Mammary epithelial cell (primary cell): ENCODE data around the gene DOCK2.

- CAGE, long polyA plus RNA, result no peak
- RRBS, result no CpG with 5 or more reads among the region's 20 CpGs
Measured at GRCh38 chr5:168262730-168263453, 28.6 kb upstream of the WWC1 start.

GRCh38 chr5:168269051-168269947 lies 22.1 kb upstream of the WWC1 start:
- CAGE, long polyA plus RNA, result no peak
- RRBS, result 1% methylated on average over 9 of the region's 28 CpGs

- CAGE, long polyA plus RNA, result no peak
- RRBS, result no CpG with 5 or more reads among the region's 5 CpGs
Measured at GRCh38 chr5:168293784-168294284, 2.4 kb downstream of the WWC1 start.

DNA sequence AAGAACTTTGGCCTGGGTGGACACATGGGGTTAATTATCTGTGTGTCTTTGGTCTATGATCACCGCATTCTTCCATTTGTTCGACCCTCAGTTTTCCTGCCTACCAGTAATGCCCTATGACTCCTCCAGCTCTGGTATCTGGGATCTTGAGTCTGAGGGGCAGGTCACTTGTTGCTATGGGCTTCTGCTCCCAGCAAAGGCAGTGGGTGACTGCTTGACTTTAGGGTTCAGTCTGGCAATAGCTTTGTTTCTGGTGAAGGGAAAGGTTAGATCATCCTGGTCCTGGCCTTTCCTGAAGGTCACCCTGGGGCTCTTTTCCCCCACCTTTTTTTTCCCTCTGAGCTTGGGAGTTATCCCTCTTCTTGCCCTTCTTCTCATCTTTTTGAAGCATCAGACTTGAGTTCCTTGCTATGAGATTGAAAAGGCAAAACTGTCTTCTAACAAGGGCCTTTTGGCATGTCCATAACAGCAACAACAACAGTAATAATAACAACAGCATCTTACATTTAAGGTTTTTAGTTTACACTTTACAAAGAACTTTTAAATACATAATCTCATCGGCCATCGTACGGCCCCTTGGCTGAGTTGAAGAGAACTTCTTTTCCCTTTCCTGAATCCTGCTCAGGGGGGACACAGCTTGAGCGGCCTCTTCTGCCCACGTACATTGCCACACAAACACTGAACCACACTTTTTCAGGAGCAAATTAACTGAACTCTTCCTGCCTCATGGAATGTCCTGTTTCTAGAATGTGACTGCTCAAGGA lies 83.1 kb upstream of the PANK3 start:
- CAGE, long polyA plus RNA, result no peak
- RRBS, result no CpG with 5 or more reads among the region's 7 CpGs

DNA sequence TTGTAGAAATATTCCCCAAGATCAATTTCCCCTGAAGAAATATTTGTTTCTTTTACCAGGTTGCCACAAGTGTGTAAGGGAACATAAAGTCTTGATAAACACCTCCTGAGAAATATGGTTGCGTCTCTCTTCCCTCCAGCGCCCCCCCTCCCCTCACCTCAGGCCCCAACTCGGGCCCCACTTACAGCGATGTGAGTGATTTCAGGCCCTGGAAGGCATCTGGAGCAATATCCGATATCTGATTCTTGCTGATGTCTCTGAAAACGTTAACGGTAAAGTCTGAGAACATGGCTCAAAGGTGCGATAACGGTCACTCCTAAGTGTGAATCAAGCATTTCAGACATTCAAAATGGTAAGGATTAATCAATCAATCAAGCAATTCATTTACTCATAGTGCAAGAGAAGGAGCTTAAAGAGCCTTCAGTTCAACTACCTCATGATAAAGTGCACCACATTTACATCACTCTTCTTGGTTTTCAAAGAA lies 210.2 kb upstream of the PANK3 start:
- CAGE, long polyA plus RNA, result no peak
- RRBS, result no CpG with 5 or more reads among the region's 9 CpGs

- CAGE, long polyA plus RNA, result no peak
- RRBS, result no CpG with 5 or more reads among the region's 9 CpGs
Measured at GRCh38 chr5:169027381-169027780, 273.6 kb downstream of the SLIT3 start.

DNA sequence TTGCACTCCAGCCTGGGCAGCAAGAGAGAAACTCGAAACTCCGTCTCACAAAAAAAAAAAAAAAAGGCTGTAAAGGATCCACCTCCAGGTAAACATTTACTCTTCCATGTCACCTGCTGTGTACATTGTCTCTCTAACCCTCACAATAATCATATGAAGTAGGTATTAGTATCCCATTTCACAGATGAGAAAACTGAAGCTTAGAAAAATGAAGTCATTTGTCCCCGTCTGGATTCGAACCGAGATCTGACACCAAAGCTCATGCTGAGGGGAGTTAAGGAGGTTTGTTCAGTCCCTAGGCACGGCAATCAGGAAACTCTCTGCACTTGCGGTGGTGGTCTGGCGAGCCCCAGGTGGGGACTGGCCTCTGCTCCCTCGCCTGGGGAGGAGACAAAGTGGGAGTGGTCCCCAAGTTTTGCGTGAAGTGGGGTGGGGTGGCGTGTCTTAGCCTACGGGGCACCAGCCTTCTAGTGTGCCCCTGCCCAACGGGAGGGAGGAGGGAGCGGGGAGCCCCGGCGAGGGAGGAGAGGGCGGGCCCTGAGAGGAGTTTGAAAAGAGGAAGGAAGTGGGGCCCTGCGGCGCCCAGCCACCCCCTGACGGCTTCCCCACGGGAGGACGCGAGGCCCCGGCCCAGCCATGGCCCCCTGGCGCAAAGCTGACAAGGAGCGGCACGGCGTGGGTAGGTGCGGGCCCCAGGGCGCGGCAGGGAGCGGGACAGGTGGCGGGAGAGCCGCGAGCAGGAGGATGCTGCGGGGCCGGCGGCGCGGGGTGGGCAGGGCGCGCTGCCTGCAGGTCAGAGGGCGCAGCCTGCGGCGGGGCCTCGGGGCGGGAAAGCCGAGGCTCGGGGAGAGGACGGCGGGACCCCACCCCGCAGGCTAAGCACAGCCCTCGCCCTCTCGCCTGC lies at the start of gene DOCK2:
Gene DOCK2, plus strand, starts transcription at position 585 of the 904 bp plus-strand sequence.
- CAGE, long polyA plus RNA, result no peak
- RRBS, result no CpG with 5 or more reads among the region's 54 CpGs

GRCh38 chr5:169637595-169638275 lies 660 bp downstream of the DOCK2 start:
- CAGE, long polyA plus RNA, result no peak
- RRBS, result no CpG with 5 or more reads among the region's 17 CpGs

DNA sequence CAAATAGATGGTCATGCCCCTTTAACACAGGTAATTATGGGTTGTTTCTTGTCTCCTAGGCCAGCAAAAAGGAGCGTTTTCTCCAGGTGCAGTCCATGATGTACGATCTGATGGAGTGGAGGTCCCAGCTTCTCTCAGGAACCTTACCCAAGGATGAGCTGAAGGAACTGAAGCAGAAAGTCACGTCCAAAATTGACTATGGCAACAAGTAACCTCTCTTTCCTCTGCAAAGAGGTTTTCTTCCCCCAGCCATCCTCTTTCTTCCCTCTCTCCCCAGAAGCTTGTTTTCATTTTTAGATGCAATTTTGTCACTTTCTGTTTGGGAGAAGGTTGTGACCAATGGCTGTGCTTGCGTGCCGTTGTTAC lies 37.1 kb downstream of the DOCK2 start:
- CAGE, long polyA plus RNA, result no peak
- RRBS, result no CpG with 5 or more reads among the region's 5 CpGs

GRCh38 chr5:169727475-169728152 lies 90.5 kb downstream of the DOCK2 start:
- CAGE, long polyA plus RNA, result no peak
- RRBS, result no CpG with 5 or more reads among the region's 5 CpGs

GRCh38 chr5:170288757-170289401 lies 8.7 kb downstream of the LCP2 start:
- CAGE, long polyA plus RNA, result no peak
- RRBS, result no CpG with 5 or more reads among the region's 3 CpGs

DNA sequence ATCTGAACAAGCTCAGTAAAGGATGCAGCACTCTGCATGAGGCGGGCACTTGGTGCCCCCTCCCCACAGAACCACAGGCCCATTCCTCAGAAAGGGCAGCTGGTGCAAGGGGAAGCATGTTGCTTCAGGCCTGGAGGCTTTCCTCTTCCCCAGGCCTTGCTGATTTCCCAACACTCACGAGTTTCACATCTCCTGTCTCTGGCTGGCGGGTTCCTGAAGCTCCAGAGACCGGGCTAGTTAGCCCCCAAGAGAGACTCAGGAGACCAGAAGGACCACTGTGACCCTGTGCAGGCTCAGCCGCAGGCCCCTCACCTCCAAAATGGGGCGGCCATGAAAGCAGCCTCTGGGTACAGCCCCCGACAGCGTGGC lies 3.1 kb upstream of the LCP2 start:
- CAGE, long polyA plus RNA, result no peak
- RRBS, result no CpG with 5 or more reads among the region's 8 CpGs

GRCh38 chr5:170331584-170332818 lies 34.4 kb upstream of the LCP2 start:
- CAGE, long polyA plus RNA, result no peak
- RRBS, result no CpG with 5 or more reads among the region's 13 CpGs

DNA sequence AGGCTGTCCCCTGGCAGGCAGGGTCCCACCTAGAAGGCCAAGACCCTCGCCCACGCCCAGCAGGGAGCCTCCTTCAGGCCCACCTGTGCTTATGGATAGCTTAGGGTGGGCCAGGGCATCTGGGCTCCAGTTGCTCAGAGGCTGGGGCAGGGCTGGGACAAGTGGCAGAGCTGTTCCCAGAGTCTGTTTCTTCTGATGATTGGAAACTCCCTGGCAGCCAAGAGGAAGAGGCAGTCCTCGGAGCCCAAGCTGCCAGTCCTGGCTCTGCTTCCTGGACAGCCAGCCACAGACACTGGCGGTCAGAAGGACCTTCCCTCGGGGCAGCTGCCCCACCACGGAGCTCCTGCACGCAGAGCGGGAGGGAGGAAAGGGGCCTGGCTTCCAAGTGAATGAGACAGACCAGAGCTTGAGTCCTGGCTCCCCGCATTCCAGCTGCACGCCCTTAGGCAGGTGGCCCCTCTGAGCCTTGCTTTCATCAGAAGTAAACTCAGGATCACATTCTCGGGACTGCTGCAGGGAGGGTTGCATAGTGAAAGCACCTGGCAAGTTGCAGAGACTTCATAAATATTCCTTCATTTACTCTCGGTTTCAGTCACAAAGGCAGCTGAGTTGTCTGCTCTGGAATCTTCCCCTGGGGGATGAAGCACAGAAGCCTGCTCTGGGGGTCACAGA lies 37.9 kb upstream of the GABRP start:
- CAGE, long polyA plus RNA, result no peak
- RRBS, result no CpG with 5 or more reads among the region's 12 CpGs

DNA sequence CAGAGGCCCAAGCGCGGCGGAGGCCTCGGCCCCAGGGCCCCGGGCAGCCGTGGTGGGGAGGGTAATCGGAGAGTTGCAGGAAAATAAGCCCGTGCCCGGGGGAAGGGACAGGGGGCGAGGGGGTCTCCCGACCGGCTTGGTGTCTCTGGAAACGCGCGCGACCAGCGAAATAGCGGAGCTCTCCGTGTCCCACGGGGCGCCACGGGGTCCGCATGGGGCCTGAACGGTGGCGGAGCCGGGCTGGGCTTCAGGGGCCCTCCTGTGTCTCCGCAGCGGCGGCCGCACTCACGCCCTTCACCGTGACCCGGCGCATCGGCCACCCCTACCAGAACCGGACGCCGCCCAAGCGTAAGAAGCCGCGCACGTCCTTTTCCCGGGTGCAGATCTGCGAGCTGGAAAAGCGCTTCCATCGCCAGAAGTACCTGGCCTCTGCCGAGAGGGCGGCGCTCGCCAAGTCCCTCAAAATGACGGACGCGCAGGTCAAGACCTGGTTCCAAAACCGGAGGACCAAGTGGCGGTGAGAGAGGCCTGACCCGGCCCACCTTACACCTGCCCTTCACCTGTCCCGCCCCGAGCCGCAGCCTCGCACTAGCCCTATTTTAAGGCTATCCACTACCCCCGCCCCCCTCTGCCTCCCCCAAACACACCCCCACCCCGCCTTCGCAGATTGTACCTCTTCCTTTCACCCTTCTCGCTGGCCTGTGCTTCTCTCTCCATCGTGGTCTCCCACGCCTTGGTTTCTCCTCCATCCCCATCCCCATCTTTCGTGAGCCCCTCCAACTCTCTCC lies 1.0 kb downstream of the TLX3 start:
- CAGE, long polyA plus RNA, result no peak
- RRBS, result 15% methylated on average over 35 of the region's 67 CpGs

GRCh38 chr5:171396130-171396796 lies 8.6 kb downstream of the NPM1 start:
- CAGE, long polyA plus RNA, result no peak
- RRBS, result no CpG with 5 or more reads among the region's 7 CpGs

GRCh38 chr5:171397853-171398583 lies 10.4 kb downstream of the NPM1 start:
- CAGE, long polyA plus RNA, result no peak
- RRBS, result no CpG with 5 or more reads among the region's 12 CpGs

- CAGE, long polyA plus RNA, result no peak
- RRBS, result no CpG with 5 or more reads among the region's 10 CpGs
Measured at GRCh38 chr5:171737604-171738277, 47.9 kb upstream of the SMIM23 start.

DNA sequence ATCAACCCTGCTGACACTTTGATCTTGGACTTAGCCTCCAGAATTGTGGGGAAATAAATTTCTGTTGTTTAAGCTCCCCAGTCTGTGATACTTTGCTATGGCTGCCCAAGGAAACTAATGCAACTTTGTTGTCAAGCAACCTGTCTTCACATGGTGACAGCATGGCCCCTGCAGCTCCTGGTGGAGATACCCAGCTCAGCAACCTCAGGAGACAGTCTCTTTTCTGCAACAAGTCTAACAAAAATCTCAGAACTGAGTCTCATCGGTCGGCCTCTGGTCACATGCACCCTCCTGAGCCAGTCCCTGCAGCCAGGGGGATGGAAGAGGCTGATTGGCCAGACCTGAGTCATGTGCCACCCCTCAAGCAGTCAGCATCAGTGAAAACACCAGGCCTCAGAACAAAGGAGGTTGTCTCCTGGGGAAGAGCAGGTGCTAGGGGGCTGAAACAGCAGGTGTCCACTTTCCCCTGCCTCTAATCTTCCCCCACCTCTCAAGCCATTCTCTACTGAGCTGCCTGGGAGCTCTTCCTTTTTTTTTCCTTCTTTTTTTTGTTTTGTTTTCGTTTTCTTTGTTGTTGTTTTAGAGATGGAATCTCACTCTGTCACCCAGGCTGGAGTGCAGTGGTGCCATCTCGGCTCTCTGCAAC lies 54.4 kb downstream of the SMIM23 start:
- CAGE, long polyA plus RNA, result no peak
- RRBS, result no CpG with 5 or more reads among the region's 4 CpGs

- CAGE, long polyA plus RNA, result no peak
- RRBS, result no CpG with 5 or more reads among the region's 29 CpGs
Measured at GRCh38 chr5:171924276-171925212, 81.9 kb downstream of the FBXW11 start.